ENCODE measurements around the genes PRPF38A, TUT4, SLC1A7 and IFT25.

GRCh38 chr1:52007061-52007714 is 16.7 kb upstream of the RAB3B start:
- PRO-cap = no peak

DNA sequence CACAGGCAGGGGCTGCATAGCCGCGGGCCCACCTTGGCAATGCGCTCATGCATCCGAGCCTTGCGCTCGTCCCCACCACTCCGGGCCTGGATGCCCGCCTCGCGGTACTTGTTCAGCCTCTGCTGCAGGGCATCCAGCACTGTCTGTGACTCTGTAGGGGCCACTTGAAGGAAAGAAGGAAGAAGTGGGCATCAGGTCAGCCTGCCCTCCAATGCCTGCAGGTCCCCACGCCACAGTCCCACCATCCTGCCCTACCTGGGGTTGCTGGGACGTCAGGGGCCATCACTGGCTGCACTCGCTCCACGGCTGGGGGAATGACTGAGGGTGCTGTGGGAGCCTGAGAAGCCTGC is 7.0 kb downstream of the CC2D1B start:
- PRO-cap = no peak

GRCh38 chr1:52368310-52368714 is 2.3 kb upstream of the CC2D1B start:
- PRO-cap = no peak

GRCh38 chr1:52368797-52369451 is 2.9 kb upstream of the CC2D1B start:
- PRO-cap = no peak

DNA sequence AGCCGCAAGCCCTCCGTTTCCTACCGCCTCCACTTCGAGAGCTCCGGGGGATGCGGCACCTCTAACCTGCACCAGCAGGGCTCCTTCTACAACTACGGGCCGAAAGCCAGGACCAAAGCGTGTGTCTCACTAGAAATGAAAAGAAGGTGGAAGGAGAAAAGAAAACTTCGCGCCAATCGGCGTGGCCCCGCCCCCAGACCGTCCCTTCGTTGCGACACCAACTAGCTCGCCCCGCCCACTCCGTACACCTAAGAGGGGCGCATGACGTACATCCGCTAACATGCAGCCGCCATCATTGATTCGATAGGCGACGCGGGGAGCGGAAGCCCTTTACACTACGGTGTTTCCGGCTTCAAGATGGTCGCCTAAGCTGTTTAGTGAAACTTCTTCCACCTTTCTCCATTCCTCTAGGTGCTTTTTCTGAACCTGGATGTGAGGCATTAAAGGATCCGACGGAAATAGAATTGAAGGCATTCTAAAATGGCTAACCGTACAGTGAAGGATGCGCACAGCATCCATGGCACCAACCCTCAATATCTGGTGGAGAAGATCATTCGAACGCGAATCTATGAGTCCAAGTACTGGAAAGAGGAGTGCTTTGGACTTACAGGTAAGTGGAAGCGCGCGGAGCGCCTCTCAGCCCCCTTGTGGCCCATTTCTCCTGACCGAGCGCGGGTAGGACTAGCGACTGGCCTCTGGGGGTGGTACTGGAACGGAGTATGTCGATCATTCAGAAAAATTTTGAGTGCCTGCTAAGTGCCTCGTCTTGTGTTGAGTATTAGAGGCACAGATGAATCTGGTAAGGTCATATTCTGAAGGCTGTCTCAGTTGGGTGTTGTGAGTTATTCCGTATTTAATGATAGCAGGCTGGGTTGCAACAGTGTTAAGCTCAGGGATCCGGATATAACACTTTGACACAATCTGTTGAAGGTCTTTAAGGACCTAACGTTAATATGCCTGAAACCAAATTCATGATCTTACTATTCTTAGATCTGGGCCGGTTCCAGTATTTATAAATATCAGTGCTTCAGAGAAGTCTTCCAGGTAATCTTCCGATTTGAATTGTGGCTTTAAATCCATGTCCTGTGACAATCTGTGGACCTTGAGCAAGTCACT is at the start of gene PRPF38A:
Gene PRPF38A (plus strand): TSS at position 333 of the 1,116 bp plus-strand sequence.
- PRO-cap = bidirectional peak, plus-strand start at position 306 of the sequence, minus-strand start at position 189 of the sequence

- PRO-cap = bidirectional peak, plus-strand start at chr1:52553126, minus-strand start at chr1:52553092
Measured at GRCh38 chr1:52552565-52553322, at the start of gene TUT4. Gene TUT4, minus strand, starts transcription at chr1:52553092.

DNA sequence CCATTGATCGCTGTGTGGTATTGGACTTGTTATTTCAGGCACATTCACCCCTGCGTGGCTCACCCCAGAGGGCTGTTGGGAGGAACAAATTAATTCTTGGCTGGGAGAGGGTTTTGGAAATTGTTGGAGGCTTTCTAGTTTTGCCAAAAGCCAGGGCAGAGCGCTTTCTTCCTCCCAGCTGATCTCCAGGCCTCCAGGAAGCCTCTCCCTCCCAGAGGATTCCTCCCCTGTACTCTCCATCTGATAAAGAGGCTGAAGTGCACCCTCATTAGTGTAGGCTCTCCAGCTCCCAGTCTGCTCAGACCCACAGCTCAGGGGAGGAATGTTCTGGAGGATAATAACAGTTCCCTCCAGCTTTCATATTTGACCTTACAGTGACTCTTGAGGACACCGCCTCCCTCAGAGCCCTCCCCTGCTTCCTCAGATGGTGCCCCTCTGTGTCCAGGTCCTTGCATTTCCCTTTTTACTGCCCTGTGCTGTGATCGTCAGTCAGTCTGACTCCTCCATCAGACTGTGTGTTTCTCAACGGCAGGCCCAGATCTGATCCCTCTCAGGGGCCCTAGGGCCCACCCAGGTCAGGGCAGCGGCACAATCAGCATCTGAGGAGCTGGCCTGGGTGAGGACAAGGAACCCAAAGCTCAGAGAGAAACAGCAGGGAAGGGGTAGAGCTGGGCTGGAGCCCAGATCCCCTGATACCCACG is 1.2 kb upstream of the SHISAL2A start:
- PRO-cap = no peak

- PRO-cap = no peak
Measured at GRCh38 chr1:52917011-52917649, 4.4 kb downstream of the ECHDC2 start.

GRCh38 chr1:52927426-52928089 is 482 bp downstream of the SCP2 start:
- PRO-cap = no peak

DNA sequence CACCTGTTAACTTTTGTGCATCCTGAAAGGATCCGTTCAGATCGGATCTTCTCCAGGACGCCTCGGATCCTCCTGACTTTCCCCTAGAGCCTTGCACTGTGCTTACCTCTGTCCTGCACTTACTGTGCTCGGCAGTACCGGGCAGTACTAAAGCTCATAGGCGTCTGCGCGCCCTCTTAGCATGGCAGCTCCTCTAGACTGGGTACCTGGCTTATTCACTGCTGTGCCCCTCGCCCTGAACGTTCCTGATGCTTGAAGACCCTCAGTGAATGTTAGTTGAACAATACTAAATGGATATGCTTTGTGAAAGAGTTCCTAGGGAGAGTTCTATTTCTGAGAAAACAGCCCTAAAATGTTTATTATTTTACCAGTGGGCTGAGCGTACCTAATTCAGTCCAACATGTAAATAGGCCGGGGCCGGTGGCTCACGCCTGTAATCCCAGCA is 1.0 kb downstream of the SCP2 start:
- PRO-cap = no peak

- PRO-cap = no peak
Measured at GRCh38 chr1:53084363-53085180, 22.6 kb downstream of the PODN start.

DNA sequence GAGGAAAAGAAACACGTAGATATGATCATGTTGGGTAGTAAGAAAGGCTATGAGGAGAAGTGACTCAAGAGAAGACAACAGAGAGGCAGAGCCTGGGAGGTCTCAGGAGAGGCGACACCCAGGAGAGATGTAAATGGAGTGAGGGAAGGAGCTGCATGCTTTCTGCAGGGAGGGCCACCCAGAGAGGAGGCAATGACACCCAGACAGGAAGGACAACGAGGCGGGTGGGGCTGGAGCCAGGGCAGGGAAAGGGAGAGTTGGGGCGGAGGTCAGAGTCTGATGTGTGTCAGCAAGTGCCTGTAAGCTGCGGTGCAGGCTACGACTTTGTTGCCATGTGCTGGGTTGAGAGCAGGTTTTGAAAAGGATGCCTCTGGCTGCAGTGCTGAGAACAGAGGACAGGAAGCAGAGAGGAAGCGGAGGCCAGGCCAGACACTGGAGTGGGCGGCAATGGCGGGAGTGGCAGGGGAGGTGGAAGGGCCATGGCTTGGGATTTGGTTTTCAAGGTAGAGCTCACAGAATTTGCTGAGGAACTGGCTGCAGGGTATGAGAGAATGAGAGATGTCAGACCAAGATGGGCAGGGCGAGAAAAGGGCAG is 31.3 kb downstream of the SLC1A7 start:
- PRO-cap = no peak

- PRO-cap = no peak
Measured at GRCh38 chr1:53142322-53142780, at the start of gene SLC1A7. Gene SLC1A7, minus strand, starts transcription at chr1:53142638.

DNA sequence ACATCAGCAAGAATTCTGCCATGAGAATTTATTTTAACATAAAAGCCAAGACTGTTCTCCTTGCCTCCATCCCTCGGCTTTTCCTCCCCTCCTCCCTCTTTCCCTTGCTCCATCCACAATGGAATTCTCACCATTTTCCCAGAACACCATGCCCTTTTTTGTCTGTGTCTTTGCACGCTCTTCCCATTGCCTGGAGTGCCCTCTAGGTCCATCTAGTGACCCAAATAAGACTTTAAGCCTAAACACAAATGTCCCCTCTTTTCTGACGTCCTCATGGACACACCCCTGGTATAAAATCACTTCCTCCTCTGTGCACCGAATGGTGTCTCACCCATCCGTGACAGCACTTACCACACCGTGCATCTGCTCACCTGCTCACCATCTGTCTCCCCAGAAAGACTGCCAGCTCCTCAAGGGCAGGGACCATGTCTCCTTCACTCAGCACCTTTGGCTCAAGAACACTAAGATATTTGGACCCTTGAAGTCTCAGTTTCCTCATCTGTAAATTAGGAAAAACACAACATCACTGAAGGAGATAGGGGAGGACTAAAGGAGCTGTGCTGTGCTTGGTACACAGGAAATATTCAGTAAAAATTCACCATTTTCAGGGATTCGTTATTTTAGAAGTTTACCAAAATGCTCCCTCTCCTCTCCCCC is 23.8 kb upstream of the CPT2 start:
- PRO-cap = no peak

DNA sequence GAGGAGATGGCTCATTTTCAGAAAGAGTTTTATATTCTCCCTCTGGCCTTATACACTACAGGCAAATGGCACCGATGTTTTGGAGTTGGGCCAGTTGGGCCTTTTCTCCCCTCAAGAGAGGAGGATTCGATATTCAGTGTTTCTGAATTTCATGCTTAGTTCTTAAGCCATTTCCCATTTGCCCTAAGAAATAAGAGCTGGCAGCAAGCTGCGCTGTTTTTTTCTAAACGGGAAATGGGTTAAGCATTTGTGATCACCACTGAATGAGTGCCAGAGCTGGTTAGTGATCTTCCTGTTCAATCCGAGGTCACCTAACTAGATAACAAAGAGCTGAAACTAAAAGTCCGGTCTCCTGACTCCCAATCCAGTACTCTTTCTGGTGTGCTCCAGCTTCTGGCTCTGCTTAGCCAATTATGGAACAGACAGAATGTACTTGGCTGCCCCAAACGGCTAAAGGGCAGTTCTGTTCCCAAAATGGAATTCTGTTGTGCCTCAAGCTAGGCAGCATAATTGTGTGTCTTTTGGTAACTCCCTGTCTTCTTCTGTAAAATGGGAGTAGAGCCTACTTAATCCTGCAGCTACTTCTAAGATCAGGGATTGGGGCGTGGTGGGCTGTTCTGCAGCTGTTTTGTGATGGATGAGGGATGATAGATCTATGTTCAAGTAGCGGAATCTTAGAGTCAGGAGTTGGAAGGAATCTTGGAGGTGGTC is 1.1 kb upstream of the CPT2 start:
- PRO-cap = no peak

DNA sequence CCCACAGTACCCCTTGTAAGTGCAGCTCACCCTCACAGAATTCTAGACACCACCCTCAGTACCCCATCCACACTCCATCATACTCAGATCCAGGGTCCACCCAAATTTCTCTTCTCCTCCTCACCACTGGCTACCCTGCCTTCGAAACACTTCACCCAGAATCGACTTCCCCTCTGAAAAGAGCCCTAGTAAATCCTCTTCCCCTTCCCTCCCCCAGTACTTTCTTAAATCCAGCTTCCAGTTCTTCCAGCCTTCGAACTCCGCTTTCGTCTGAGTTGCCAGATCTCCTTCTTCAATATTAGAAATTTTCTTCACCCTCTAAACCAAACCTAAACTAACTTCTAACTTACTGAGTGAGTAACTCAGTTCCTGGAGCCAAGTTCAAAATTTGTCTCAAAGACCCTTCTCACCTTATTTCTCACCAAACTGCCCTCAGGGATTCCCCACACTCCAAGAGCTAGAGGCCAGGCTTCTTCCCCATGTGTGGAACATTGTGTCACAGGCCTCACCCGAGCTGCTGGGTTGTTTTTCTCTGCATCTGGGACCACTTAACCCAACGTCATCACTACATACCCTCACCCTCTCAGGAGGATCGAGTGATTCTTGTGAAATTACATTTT is 1.3 kb downstream of the CPT2 start:
- PRO-cap = no peak

- PRO-cap = no peak
Measured at GRCh38 chr1:53198419-53198916, 1.8 kb downstream of the CPT2 start.

DNA sequence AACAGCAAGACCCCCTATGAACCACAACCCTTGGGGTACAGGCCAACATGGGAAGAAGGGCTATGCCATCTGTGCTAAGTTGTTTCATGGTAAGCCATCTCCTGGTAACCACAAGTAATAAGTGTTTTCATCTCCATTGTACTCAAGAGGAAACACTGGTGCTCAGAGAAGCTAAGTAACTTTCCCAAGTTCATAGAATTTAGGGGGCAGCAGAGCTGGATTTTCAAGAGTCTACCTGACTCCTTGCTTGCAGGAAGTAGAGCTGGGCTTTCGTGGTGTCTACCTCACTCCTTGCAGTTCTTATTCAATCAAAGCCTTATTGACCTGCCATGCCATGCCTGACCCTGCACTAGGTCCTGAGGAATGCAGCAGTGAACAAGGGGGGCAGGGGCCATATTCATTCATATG is 93.4 kb downstream of the GLIS1 start:
- PRO-cap = no peak

DNA sequence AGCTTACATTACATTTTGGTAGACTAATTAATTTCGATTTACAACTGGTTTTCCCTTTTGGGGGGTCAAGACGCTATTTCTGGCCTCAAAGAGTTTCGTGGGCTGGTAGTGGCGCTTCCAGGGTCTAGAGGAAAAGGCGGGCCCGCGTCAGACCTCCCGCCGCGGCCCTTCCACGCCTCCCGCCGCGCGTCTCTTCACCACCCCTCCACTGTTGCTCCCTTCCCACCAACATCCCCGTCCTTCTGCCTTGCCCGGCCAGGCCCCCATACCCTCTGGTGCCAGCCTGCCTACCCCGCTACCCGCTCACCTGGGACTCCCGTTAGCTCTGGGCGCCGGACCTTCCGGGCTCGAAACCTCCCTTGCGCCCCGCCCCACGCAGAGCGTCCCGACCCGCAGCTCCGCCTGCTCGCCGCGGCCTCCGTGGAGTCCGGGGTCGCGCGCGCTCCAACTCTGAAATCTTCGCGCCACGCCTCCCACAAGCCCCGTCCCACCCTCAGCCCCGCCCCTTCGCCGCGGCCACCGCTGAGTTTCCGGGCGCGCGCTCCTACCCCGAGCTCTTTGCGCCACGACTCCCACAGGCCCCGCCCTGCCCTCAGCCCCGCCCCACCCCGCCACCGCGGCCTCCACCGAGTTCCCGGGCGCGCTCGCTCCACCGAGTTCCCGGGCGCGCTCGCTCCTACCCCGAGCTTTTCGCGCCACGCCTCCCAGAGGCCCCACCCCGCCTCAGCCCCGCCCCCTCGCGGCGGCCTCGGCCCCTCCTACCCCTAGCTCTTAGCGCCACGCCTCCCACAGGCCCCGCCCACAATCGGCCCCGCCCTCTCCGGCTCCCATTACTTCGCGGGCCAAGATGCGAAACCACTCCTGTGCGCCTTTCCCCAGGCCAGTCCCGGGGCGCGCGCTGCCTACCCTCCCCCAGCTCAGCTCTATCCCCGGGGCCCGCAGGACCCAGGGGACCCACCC is at the start of gene IFT25:
Gene IFT25 (minus strand): TSS at position 452 of the 960 bp plus-strand sequence.
- PRO-cap = bidirectional peak, plus-strand start at position 629 of the sequence, minus-strand start at position 452 of the sequence; bidirectional peak, plus-strand start at position 833 of the sequence, minus-strand start at position 651 of the sequence

DNA sequence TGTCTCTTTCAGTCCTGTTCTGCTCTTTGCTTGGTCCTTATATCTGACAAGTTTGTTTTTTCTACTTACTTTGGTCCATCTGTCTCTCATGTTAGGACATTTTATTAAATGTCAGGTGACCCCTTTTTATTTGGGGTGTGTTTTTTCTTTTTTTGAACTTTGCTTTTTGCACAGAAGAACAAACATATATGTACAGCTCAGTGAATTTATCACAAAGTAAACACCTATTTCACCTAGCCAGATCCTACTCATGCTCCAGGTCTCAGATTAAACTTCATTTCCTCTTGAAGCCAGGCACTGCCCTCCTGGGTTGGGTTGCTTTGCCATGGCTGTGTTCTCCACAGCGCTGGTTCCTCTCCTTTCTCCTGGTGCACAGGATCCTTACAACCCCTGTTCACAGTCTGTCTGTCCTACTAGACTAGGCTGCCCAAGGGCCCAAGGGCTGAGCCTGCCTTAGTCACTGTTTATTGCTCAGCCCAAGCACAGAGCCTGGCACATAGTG is 40.9 kb downstream of the TCEANC2 start:
- PRO-cap = no peak

Data from pulmonary artery (tissue), 1 donor.